Metastatic Lung Carcinoma in the Adrenal Gland (tissue), 1 donor: Measurements from ENCODE around the gene FBXL4.

DNA sequence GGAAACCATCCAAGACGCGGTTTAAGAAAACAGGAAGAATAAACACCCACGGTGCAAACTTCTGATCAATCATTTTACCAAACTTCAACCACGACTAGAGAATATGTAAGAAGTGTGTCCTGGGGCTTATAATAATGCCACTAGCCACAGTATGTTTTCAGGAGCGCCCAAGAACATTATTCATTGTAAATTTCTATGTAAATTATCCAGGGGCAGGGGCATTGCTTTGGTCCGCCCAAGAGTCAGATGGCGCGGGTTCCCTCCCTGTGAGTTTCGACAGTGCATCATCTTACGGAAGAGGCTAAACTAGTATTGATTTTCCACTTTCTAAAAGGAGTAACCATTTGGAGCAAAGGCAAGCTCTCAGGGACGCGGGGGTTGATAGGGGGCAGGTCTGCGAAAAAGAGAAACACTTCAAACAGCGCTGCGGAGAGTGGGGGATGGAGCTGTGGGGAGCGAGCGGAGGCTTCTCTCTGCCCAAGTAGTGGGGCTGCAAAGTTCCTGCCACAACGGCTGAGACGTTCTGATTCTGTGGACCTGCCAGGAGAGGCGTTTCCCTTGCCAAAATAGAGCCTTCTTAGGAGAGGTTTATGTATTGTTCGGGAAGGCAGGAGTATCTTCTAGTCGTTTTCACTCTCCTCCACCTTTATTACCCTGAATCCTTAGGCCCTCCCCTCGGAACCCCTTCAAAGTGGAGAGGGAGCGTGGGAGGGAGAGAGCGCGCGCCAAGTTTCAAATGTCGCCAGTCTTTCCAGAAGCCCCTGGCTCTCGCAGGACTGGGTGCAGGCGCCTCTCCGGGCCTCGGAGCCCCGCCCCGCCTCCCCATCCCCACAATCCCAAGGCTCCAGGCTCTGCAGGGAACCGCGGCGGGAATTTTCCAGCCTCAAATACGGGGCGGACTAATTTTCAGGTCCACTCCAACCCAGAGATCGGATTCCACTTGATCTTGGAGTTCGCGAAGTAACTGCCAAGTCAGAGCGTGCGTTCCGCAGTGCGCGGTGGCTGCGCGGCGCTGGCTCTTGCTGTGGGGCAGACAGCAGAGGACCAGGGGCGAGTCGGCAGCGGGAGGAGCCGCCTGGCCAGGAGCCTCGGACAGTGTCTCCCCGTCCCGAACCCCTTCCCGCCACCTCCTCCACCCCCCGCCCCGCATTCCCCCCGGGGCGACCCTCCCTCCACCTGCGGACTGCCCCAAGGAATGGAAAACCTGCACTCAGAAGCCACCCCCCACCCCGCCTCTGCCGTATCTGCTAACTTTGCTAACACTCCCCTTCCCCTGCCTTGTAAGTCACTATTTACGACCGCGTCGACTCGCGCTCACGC is 10.1 kb upstream of the POU3F2 start:
- PRO-cap: no peak

GRCh38 chr6:98946667-98947303 is 961 bp downstream of the FBXL4 start:
- PRO-cap: no peak

DNA sequence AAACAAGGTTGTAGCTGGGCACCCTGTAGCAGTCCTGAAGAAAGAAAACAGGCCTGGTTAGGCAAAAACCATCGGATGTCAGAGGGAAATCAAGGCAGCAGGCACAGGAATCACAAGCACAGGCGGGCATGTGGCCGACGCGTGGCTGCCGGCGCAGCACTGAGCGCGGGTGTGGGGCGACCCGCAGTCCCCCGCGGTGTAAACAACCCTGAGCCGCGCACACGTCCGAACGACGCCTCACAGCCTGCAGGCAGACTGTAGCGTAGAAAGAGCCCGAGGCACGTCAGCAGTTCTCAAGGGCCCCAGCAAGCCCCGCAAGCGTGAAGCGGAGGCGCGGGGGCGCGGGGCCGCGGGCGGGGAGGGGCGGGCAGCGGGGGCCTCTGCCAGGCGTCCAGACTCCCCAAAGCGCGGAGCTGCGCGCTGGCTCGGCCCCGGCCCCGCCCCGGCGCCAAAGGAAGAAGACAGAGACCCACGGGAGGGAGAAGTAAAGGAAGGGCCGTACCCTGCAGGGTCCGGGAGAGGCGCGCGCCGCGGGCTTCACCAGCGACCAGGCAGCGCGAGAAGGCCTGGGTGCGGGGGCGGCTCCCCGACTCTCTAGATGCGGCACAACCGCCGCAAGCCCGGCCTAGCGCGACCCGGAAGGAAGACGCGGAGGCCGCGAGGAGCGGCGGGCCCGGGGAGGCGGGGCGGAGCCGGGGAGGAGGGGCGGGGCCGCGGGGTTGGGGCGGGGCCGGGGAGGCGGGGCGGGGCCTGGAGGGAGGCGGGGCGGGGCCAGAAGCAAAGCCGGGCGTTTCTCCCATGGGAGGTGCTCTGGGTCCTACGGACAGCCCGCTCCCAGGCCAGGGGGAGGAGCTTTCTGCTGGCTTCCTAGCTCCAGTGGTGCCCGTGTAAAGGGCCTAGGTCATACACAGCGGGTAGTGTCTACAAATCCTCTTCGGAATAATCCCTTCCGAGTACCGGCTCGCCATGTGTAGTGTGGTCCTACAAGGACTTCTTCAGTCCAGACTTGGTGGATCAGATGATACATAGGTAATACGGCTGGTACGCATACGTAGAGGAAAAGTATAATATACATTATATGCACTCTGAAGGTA is at the start of gene FBXL4:
Gene FBXL4, minus strand, starts transcription at position 643 of the 1,094 bp plus-strand sequence.
- PRO-cap: unidirectional peak, minus-strand start at position 398 of the sequence; bidirectional peak, plus-strand start at position 890 of the sequence, minus-strand start at position 622 of the sequence

DNA sequence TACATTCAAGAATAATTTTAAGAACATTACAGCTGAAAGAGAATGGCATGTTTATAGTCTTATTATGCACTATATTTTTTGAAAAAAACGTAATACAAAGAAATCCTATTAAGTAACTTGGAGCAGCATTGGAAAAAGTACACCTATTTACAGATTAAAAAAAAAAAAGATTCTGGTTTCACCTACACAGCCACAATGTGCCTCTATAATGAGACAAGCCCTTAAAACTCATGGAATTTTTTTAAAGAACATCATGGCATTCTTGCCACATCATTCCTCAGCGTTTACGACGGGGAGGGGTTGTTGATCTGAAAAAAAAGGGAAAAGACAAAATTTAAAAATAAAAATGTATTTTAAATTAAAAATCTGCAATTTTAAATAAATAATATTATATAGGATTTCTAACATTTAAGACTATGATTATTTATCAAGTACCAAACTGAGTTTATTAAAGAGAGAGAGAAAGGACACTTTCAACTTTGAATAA is 6.1 kb upstream of the COQ3 start:
- PRO-cap: no peak

DNA sequence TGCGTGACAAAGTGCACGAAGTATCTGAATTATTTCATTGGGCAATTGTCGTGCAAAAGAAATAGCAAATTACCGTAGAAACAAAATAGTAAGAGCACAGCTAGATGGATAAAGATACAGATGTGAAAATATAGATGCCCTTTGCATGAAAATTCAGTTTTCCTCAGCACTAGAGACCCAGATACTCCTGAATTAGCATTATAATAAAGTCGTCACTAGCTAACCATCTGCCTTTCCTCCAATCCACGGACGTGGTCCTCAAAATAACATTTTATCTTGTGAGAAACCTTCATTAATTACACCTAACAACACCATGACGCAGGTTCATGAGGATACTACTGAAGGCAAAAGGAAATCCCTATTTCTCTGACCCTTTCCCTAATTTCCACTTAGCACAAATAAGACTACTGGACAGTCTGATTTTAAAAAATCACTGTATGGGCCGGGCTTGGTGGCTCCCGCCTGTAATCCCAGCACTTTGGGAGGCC is 1.3 kb upstream of the PNISR start:
- PRO-cap: no peak

DNA sequence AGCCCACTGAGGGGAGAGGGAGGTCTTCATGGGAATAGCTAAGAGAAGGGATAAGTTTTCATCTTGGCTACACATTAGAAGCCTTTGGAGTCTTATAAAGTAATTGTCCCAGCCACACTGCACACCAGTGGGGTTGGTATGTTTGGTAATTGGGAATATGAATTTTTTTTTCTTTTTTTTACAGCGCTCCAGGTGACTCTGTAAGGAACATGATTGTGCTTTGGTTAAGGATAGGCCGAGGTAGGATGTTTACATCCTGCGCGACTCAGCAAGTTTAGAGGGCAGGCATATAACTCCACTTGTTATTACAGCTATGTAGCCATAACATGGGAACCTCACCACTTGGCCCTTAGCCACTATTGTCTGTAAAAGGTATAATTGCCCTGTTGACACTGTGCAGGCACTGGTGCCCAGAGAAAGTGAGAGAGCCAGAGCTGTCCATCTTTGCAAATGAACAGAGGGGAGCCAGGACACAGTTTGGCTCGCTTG is 172.9 kb downstream of the MCHR2 start:
- PRO-cap: no peak

DNA sequence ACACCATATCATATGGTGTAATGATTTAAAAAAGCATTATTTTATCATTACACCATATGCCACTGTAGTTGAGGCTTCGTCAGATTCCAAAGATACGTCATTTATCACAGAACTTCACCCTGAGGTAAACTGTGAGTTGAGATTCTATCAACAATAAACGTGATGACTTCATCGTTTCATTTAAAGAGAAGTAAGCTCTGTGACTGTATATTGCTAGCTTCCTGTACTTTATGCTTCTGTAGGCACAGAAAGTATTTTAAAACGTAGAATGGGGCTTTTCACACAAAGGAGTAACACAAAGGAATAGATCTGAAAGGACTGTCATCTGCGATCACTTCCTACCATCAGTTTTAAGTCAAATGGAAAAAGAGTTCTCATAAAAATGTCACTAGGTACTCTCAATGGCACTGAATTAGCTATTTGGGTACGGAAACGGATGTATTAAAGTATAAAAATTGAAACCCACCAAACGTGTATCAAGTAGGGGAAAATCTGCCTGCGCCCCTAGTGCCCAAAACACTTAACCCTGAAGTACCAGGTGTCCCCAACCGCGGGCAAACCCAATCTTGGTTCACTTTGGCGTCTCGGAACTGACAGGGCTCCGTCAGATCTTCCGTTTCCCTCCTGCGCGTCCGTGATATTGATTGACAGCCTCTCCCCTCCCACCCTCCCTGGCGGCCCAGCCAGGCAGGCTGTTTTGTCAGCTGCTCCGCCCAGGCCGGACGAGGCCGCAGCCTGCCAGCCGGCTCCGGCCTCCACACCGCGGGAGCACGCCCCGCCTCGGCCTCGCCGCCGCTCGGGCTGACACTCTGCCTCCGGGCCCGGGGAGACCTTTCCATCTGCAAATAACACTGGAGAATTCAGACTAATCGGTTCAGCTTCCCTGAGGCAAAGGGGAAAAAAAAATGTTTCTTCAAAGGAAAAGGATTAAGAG is 234.6 kb upstream of the MCHR2 start:
- PRO-cap: bidirectional peak, plus-strand start at position 758 of the sequence, minus-strand start at position 619 of the sequence

GRCh38 chr6:100458100-100458942 is 6.4 kb downstream of the SIM1 start:
- PRO-cap: no peak

GRCh38 chr6:100463180-100463542 is 1.6 kb downstream of the SIM1 start:
- PRO-cap: no peak

DNA sequence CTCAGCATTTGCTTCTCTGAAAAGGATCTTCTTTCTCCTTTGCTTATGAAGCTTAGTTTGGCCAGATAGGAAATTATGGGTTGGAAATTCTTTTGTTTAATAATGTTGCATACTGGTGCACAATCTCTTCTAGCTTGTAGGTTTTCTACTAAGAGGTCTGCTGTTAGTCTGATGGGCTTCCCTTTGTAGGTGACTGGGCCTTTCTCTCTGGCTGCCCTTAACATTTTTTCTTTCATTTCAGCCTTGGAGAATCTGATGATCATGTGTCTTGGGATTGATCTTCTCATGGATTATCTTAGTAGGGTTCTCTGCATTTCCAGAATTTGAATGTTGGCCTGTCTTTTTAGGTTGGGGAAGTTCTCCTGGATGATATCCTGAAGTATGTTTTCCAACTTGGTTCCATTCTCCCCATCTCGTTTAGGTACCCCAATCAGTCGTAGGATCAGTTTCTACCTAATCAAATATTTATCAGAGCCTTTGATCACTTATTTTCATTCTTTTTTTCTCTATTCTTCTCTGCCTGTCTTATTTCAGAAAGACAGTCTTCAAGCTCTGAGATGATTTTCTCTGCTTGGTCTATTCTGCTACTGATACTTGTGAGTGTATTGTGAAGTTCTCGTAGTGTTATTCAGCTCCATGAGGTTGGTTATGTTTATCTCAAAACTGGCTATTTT is 139.9 kb downstream of the ASCC3 start:
- PRO-cap: no peak

- PRO-cap: no peak
These were observed 87.2 kb downstream of the ASCC3 start for GRCh38 chr6:100793977-100794381.

DNA sequence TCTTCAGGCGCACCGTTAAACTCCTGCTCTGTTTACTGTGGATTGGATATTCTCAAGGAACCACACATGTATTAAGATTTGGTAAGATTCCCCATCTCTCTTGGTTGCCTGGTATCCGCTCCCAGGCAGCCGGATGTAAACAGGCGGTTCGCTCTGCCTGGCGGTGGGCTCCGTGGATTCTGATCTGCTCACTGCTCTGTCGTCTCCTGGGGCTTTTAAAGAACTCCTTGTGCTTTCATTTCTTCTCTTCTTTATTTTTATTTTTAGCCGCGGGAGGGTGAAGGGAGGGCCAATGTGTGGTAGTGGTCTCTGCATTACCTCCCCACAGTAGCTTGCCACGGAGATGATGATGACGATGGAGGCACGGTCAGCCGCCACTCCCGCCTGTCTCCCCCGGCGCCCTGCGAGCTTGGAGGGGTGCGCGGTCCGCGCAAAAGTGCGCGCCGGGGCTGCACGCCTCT is 5.8 kb downstream of the GRIK2 start:
- PRO-cap: no peak

DNA sequence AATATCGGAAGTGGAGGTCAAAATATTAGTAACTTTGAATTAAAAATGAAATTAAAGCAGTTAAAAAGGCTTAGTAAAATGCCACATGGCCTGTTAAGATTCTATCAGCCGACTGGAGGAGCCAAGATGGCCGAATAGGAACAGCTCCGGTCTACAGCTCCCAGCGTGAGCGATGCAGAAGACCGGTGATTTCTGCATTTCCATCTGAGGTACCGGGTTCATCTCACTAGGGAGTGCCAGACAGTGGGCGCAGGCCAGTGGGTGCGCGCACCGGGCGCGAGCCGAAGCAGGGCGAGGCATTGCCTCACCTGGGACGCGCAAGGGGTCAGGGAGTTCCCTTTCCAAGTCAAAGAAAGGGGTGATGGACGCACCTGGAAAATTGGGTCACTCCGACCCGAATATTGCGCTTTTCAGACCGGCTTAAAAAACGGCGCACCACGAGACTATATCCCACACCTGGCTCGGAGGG is 1150.8 kb downstream of the HACE1 start:
- PRO-cap: no peak

DNA sequence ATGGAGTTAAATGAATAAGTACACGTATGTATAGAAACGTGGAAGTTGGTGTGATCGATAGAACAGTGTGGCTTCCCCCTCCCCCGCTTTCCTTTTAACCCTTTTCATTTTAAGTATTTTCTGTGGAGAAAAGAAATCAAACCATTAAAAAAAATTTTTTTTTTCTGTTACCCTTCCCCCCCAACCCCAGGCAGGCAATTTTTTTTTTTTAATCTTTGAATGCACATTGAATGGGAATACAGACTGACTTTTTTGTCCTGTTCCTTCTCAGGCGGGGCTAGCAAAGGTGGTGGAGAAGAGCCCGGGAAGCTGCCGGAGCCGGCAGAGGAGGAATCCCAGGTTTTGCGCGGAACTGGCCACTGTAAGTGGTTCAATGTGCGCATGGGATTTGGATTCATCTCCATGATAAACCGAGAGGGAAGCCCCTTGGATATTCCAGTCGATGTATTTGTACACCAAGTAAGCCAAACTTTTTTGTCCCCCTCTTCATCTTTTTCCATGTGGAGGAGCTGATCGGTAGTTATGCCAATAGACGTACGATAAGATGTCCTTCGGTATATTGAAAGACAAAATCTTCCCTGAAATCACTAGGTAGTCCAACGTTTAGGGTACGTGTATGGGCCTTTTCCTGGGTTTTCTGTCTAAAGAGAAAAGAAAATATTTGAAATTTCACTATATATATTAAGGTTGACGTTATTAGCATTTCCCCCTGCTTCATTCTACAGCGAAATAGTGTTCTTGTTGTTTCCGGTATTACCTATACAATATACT is 1.1 kb downstream of the LIN28B start:
- PRO-cap: no peak

DNA sequence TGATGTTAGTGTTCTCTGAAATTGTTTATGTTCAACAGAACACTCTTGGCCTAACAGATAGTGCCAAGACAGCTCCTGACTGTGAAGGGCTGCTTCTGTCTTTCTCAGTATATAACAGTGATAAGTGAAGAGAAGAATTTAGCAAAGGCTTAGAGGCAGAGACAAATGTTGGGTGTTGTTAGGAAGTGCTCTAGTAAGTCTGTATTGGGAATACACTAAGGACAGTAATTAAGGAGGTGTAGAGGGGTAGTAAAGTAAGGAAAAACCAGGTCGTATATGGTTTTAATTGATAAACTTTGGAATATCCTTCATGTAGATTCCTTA is 39.4 kb downstream of the LIN28B start:
- PRO-cap: no peak

DNA sequence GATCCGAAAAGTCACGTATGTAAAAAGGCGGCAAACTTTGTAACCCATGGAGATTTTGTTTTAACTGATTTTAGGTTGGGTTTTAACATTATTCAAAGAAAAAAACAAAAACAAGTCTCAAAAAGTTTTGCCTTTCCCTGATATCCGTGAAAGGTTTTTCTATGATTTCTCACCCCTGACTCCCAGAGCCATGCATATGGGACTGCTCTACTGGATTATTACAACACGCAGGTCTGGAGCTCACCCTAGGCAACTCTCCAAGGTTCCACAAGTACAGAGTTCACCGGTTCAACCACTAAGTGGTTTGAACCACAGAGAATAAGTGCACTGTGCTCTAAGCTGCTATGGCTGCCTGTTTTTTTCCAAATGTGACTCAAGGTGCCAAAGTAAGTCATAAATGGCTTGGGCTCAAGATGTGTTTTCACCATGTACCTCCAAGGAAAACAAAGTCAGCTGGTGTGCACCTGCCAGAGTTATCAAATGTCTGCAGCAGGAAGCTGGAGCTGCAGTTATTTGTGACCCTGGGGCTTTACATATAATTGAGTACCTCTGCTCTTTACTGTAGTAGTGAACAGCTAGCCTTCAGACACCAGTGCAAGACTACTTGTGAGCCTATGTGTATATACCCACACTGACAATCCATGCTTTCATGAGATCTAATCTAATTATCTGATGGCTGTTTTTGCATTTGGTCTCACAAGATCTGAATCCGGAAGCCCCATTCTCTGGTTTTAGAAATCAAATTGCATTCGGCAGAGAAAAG is 76.7 kb downstream of the PREP start:
- PRO-cap: no peak

GRCh38 chr6:106099102-106099721 is 13.1 kb downstream of the PRDM1 start:
- PRO-cap: unidirectional peak, plus-strand start at chr6:106099192

DNA sequence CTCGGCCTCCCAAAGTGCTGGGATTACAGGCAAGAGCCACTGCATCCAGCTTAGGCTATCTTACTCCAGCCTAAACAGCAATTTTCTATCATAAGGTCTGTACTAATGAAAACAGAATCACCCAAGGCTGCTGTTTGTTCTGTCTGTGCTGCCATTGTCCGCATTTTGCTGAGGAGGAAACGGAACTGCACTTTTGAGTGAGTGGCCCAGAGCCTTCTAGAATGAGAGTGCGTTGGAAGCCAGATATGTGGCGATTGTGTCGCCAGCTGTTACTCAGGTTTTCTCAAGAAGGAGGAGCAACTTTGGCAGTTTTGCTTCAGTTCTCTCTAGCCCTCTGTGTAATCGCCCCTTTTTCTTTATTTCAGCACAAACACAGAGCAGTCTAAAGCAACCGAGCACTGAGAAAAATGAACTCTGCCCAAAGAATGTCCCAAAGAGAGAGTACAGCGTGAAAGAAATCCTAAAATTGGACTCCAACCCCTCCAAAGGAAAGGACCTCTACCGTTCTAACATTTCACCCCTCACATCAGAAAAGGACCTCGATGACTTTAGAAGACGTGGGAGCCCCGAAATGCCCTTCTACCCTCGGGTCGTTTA is 18.4 kb downstream of the PRDM1 start:
- PRO-cap: no peak

- PRO-cap: no peak
These were observed 77.3 kb downstream of the PRDM1 start for GRCh38 chr6:106163455-106163777.

- PRO-cap: no peak
These were observed 87.4 kb downstream of the CRYBG1 start for GRCh38 chr6:106447794-106448531.